H1 (cell line): ENCODE data around the genes MCC and LVRN.

DNA sequence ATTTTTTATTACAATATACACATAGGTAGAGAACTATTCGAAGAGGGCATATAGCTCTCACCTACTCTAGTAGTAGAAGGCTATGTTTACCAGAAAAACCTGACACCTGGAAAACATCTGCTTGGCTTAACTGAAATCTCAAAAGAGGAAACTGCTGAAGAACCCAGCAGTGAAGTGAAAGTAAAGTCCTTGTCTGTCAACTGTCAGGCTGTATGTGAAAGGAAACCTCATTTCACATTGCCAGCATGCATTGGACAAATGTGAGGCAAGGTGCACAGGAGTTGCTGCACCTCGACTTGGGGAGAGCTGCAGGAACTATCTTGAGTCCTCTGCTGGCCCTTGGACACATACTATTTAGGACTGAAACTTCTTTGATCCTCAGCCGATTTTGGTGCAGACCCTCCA, 53.4 kb downstream of the NREP start:
- RRBS = no CpG with 5 or more reads among the region's 3 CpGs
CAGE:
- cytosol, long polyA plus RNA = no peak
- long polyA plus RNA = no peak
- nucleus, long polyA plus RNA = no peak

GRCh38 chr5:111756018-111756462, 954 bp downstream of the NREP start:
- RRBS = no CpG with 5 or more reads among the region's 6 CpGs
CAGE:
- cytosol, long polyA plus RNA = no peak
- long polyA plus RNA = no peak
- nucleus, long polyA plus RNA = no peak

DNA sequence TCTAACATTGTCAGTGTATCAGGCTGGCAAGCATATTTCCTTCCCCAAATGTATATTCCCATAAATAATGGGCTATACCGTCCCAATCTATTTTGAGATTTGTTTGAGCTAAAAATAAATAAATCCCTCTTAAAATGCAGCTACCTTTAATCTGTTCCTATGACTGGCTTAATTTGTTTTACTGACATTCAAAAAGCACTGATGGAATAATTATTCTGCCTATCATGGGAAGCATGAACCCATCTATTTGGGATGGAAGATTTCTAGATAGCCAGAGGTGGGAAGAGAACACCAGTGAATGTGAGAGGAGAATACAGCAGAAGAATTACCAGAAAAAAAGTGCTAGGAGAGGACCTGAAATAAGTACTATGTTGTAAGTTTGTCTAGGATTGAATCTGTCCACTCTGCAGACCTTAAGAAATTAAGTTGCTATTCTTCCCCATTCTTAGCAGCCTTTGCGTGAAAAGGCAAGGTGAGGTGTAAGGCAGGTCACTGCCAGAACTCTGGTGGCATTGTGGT, 253.3 kb downstream of the EPB41L4A start:
- RRBS = no CpG with 5 or more reads among the region's 2 CpGs
CAGE:
- cytosol, long polyA plus RNA = no peak
- long polyA plus RNA = no peak
- nucleus, long polyA plus RNA = no peak

GRCh38 chr5:112277028-112277309, 142.1 kb downstream of the EPB41L4A start:
- RRBS = no CpG with 5 or more reads among the region's 3 CpGs
CAGE:
- cytosol, long polyA plus RNA = no peak
- long polyA plus RNA = no peak
- nucleus, long polyA plus RNA = no peak

DNA sequence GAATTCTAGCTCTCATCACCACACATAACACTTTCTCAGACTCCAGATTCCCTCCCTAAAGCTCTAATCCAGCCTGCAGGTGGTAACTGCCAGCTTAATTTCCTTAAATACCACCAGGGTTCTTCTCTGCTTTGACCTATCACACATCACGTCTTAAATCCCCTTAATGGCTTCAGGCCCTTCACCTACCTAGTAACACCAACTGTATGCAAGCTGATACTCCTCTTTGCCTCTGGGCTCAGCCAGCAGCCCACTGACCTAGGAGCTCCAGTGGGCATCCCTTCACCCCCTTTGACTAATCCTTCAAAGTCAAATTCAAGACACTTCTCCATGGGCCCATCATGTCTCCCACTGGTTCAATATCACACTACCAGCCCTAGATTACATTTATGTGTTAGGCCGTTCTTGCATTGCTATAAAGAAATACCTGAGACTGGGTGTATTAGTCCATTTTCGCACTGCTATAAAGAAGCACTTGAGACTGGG, 19.5 kb downstream of the EPB41L4A start:
- RRBS = no CpG with 5 or more reads among the region's 3 CpGs
CAGE:
- cytosol, long polyA plus RNA = no peak
- long polyA plus RNA = no peak
- nucleus, long polyA plus RNA = no peak

DNA sequence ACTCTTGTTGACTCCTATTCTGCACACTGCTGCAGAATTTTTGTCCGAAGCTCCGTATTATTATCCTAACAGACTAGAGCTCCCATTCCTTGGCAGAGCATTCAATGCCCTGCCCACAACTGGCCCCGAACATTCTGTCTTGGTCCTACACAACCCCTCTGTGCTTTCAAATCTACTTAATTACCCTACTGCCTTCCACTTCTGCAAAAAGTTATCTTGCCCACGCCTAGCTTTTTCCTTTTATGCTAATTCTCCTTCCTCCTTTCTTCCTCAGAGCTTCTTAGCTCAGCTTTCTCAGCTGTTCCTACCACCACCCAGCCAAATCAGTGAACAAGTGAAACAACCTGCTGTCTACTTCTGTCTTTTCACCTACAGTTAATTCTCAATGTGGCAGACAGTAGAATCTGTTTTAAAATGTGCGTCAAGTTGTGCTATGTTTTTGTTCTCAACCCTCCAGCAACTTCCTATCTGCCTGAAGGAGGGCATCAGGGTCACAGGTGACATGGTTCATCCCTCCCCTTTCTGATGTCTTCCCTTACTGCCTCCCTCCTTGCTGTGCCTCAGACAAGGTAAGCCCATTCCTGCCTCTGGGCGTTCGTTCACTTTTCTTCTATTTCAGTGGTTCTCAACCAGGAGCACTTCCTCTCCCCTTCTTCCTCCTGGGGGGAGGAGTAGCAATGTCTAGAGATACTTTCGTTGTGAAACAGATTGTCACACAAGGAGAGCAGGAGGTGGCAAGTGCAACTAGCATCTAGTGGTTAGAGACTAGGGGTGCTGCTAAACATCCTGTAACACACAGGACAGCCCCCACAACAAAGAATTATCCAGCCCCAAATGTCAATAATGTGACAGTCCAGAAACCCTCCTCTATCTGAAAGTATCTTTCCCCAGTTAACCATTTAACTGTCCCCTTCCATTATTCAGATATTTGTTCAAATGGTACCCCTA, 1.3 kb upstream of the REEP5 start:
- RRBS = no CpG with 5 or more reads among the region's 8 CpGs
CAGE:
- cytosol, long polyA plus RNA = no peak
- long polyA plus RNA = no peak
- nucleus, long polyA plus RNA = no peak

- RRBS = no CpG with 5 or more reads among the region's 12 CpGs
CAGE:
- cytosol, long polyA plus RNA = no peak
- long polyA plus RNA = no peak
- nucleus, long polyA plus RNA = no peak
These were observed 82.9 kb downstream of the DCP2 start for GRCh38 chr5:113059486-113059954.

DNA sequence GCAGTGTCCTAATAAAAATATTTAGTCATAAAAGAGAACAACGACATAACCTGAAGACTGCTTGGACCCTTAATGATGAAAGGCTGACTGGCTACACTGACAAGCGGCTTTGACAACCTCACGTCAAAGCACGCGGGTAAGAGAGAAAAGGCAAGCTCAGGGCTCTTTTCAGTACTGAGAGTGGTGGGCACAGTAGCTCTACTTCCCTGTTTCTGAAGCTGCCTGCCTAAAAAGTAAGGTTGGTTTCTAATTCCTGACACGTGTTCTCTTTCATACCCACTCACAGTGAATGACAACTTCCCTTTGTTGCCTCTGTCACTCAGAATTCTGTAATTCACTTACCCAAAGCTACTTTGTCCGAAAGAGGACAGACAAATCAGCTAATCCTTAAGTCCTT, 221.3 kb downstream of the TSSK1B start:
- RRBS = no CpG with 5 or more reads among the region's 7 CpGs
CAGE:
- cytosol, long polyA plus RNA = no peak
- long polyA plus RNA = no peak
- nucleus, long polyA plus RNA = no peak

GRCh38 chr5:113246165-113246699, 188.6 kb downstream of the TSSK1B start:
- RRBS = no CpG with 5 or more reads among the region's 6 CpGs
CAGE:
- cytosol, long polyA plus RNA = no peak
- long polyA plus RNA = no peak
- nucleus, long polyA plus RNA = no peak

DNA sequence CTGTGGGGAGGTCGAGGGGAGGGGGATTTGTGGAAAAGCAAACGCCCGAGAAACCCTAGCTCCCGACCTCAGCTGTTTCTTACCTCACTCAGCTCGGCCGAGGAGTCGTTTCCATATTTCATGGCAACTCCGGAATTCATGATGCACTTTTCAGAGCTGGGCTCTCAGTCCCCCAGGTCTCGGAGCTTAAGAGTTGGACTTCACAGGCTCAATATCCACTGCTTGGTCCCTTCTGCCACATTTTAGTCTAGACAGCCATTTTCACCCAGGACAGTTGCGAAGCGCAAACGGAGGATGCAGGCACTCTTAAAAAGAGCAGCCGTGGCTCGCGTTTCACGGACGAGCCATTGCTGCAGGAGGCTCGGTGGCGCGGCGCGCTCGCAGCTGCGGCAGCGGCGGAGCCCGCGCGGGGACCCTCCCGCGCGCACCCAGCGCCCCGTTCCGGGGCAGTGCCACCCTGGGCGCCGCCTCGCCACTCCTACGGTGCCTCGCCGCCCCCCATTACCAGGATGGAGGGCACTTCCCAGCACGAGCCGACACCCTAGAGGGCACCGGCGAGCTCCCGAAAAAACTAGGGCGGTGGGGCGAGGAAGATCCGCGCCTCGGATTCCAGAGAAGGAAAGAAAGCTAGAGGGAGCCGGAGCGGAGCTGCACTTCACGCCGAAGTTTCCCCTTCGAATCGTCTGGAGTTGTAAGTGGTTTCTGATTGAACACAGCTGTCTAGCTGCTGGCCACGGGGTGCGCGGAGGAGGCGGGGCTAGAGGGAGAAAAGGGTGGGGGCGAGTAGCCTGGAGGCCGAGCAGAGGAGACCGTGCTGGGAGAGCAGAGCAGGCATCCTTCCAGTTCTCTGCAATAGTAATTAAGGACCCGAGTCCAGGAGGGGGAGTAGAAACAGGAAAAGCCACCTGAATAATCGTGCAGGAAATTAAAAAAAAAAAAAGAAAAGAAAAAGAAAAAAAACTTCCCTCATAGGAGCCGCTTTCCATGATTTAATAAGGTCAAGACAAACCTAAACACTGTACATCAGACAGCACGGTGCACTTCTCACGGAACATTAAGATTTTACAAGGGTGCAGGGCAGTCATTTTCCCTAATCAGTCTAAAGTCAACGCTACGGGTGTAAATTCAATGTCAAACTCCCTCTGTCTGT, 140.2 kb downstream of the TSSK1B start:
- RRBS = under 1% methylated on average over 11 of the region's 71 CpGs
CAGE:
- cytosol, long polyA plus RNA = no peak
- long polyA plus RNA = no peak
- nucleus, long polyA plus RNA = start-site peak on the plus strand centred at position 302 of the sequence, 107 bp wide, 7 reads

GRCh38 chr5:113487754-113488996, at the start of gene MCC:
Gene MCC, minus strand, starts transcription at chr5:113488453.
- RRBS = 19% methylated on average over 8 of the region's 101 CpGs
CAGE:
- cytosol, long polyA plus RNA = no peak
- long polyA plus RNA = no peak
- nucleus, long polyA plus RNA = no peak

- RRBS = under 1% methylated on average over 9 of the region's 33 CpGs
CAGE:
- cytosol, long polyA plus RNA = no peak
- long polyA plus RNA = no peak
- nucleus, long polyA plus RNA = no peak
These were observed 306.6 kb upstream of the KCNN2 start for GRCh38 chr5:114055226-114055695.

DNA sequence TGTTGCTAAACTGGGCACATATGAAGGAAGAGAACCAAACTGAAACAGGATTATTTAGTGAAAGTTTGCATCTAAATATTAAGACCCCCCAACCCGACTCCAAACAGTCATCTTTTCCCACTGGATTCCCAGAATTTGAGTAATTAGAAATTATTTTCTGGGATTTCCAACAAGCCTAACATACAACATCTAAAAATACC, 226.6 kb upstream of the KCNN2 start:
- RRBS = no CpG with 5 or more reads among the region's 1 CpG
CAGE:
- cytosol, long polyA plus RNA = no peak
- long polyA plus RNA = no peak
- nucleus, long polyA plus RNA = no peak

GRCh38 chr5:115068480-115068855, 101.2 kb downstream of the TRIM36 start:
- RRBS = no CpG with 5 or more reads among the region's 13 CpGs
CAGE:
- cytosol, long polyA plus RNA = no peak
- long polyA plus RNA = no peak
- nucleus, long polyA plus RNA = no peak

- RRBS = 1% methylated on average over 15 of the region's 67 CpGs
CAGE:
- cytosol, long polyA plus RNA = no peak
- long polyA plus RNA = no peak
- nucleus, long polyA plus RNA = no peak
These were observed 677 bp upstream of the TRIM36 start for GRCh38 chr5:115170178-115170991.

GRCh38 chr5:115739651-115740095, 76.8 kb downstream of the CDO1 start:
- RRBS = no CpG with 5 or more reads among the region's 6 CpGs
CAGE:
- cytosol, long polyA plus RNA = no peak
- long polyA plus RNA = no peak
- nucleus, long polyA plus RNA = no peak

GRCh38 chr5:115962345-115963345, at the start of gene LVRN:
Gene LVRN, plus strand, starts transcription at chr5:115962475.
- RRBS = 33% methylated on average over 11 of the region's 77 CpGs
CAGE:
- cytosol, long polyA plus RNA = no peak
- long polyA plus RNA = no peak
- nucleus, long polyA plus RNA = no peak

DNA sequence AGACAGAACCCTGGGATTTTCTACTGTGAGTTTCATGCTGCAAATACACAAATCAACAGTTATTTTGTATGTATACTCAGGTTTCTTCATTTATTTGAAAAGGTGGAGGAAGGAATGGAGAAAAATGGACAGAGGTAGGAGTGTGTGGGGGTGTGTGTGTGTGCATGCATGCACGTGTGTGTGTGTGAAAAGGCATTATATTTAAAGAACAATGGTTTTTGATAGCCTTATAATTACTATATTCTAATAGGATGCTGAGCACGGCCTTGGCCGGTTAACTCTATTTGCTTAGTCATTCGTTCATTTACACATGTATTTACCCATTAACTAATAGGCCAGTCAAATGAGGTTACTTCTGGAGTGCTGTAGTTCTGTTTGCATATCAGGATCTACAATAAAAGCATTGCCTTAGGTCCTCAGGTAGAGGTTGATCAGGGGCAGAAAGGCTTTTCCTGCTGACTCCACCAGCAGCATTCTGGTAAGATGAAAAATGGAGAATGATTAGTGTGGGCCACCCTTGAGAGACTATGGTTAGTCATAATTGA, 218.9 kb downstream of the COMMD10 start:
- RRBS = no CpG with 5 or more reads among the region's 4 CpGs
CAGE:
- cytosol, long polyA plus RNA = no peak
- long polyA plus RNA = no peak
- nucleus, long polyA plus RNA = no peak

- RRBS = no CpG with 5 or more reads among the region's 5 CpGs
CAGE:
- cytosol, long polyA plus RNA = no peak
- long polyA plus RNA = no peak
- nucleus, long polyA plus RNA = no peak
These were observed 42.8 kb downstream of the SEMA6A start for GRCh38 chr5:116531639-116532319.

GRCh38 chr5:116535151-116535585, 39.5 kb downstream of the SEMA6A start:
- RRBS = no CpG with 5 or more reads among the region's 1 CpG
CAGE:
- cytosol, long polyA plus RNA = no peak
- long polyA plus RNA = no peak
- nucleus, long polyA plus RNA = no peak